AG09319 (cell line): ENCODE results near the gene ANP32A.

DNA sequence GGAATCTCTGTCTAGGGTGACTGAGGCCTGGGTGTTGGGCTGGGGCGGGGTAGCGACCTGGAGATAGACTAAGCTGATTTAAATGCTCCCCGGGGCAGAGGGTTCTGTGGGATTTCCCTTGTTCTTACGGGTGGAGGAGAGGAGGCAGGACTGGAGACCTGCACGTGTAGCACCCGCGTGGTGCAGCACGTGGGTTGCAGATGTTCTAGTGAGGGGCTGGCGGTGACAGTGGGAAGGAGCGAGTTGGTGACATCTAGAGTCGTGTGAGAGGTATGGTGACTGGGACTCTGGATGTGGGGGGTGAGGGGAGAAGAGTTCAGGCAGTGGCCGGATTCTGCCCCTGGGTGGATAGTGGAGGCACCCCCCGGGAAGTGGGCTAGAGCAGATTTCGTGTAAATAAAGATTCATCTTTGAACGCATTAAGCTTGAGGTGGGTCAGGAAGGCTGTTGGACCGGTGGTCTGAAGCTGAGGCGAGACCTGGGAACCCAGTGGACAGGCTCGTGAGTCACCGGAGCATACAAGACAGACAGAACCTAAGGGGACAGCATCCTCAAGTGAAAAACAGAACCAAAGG, 498 bp upstream of the CLN6 start:
- RRBS: 35% methylated on average over 6 of the region's 19 CpGs

- RRBS: no CpG with 5 or more reads among the region's 1 CpG
Observed at GRCh38 chr15:68257466-68257621, 20.2 kb upstream of the FEM1B start.

DNA sequence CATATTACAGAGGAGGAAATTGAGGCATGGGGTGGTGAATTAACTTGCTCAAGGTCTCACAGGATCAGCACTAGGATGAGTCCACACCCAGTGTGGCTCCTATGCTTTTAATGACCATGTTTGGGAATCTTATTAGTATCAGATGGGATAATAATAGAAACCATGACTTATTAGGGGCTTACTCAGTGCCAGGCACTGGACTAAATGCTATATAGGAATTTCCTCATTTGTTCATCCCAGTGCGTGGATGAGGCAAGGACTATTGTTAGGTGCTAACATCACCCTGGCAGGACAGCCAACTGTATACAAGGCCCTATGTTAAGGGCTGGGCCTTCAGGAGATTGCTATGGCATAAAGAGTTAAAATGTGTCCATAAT, 4.8 kb upstream of the FEM1B start:
- RRBS: no CpG with 5 or more reads among the region's 1 CpG

DNA sequence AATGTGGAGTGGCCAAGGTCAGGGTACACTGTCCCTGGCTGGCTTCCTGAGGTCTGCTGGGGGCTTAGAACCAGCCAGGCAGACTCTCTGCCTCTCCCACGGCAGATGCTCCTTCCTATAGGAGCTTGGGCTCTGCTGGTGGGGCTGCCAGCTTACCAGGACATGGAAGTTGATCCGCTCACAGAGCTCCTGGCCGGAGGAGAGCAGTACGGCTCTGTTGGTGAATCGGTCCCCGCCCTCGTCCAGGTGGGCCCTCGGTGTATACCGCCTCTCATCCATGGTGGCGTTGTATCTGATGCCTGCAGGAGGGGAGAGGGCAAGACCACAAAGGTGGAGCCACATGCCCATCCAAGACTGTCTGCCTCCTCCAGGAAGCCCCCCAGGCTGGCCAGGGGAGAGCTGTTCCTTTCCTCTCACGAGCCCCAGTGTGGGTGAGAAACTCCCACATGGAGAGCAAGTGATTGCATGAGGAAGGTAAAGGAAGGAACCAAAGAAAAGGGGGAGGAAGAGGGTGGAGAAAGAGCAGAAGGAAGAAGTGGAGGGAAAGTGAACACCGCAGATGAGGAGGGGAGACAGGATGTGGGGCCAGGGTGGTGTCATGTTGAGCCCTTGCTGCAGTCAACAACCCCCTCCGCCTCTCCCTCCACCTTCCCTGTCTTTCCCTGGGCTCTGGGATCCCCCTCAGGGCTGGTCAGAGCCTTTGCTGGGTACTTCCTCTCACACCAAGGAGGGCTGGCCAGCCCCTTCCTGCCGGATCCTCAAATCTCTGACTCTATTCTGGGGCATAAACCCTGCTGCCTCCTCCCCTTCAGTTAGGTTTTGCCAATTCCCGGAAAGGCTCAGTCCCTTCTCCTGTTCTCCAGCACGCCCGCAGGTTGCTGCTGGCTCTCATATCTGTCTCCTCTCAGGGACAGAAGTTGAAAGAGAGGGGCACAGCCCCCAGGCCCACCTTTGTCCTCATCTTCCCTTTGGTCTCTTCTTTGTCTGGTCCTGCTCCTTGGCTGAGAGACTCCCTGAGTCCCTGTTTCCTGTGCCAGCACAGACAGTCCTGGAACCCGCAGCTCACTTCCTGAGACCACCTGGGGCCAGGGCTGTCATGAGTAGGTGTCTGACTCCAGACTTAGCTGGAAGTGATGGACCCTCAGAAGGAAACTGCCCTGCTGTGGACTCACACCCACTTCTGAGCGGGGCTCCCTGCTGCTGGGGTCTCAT, 49.4 kb downstream of the FEM1B start:
- RRBS: 84% methylated on average over 2 of the region's 19 CpGs

DNA sequence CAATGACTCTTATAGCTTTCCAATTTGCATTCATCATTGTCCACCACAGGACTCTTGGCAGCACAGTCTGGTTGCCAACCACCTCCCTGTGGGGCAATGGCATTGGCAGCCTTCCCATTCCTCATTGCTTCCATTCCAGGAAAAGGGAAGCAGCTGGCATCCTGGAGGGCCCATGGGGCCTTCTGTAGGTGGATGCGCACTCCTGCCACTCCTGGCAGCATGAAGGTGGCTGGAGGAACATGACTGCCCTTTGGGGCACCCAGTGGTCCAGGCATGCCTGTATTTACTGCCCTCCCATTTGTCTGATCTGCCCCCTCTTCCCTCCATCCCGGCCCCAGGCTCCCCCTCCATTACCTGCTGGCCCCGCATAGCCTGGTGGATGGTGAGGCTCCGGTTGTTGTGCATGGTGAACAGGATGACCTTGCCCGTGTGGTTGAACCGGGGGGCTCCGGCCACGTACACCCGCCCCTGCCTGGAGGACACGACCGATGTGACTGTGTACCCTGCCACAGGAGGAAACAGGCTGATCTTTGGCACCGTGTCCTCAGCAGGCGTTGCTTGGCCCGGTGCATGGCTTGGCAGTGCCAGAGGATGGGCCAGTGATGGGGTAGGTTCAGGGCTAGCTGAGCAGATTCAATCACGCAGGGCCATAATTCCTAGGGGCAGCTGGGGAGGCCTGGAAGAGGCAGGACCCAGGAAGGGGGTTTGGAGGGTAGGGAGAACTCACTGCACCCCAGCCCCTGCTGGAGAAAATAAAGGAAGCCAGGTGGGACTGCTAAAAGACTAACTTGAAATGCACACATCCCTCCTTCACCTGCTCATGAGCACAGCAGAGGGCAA, 58.0 kb downstream of the FEM1B start:
- RRBS: 85% methylated on average over 3 of the region's 15 CpGs

- RRBS: no CpG with 5 or more reads among the region's 14 CpGs
Observed at GRCh38 chr15:68352275-68352954, 74.9 kb downstream of the FEM1B start.

GRCh38 chr15:68479315-68479817, 47.4 kb upstream of the ITGA11 start:
- RRBS: no CpG with 5 or more reads among the region's 14 CpGs

GRCh38 chr15:68484796-68485536, 53.0 kb upstream of the ITGA11 start:
- RRBS: 9% methylated on average over 5 of the region's 14 CpGs

DNA sequence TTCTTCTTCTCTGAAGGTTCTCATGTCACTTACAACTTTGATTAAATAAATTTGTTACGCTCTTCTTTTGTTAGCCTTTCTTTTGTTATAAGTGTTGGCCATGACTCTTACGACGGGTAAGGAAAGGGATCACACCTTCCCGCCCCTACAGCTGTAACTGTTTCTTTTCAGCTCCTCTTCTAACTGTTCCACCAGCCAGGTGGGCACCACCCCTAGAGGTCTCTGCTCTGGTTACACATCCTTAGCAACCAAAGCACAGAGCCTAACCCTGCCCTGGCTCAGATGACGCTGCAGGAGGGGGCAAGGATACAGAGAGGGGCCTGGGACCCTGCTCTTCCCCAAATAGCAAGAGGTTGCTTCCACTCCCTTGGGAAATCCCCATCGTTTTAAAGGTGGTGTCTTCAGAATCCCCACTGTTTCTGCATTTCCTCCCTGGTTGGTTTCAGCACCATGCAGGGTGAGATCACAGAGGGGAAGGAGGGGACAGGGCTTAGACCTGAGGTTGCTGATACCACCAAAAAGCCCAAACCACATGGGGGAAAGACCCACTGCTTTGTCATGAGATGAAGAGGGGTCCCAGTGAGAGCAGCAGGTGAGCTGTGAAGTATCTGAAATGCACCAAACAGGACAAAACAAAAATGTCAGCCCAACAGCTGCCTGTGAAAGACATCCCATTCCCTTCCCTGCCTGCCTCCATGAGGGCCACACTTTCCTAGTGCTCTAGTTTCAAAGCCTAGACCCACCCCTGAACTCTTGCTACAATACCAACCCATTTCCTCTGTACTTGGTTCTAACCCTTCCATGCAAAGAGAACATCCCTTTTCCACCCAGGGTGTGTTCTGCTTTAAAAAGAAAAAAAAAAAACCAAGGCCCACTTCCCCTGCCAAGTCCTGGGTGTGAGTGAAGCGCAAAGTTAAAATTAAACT, 29.2 kb downstream of the ANP32A start:
- RRBS: no CpG with 5 or more reads among the region's 7 CpGs

DNA sequence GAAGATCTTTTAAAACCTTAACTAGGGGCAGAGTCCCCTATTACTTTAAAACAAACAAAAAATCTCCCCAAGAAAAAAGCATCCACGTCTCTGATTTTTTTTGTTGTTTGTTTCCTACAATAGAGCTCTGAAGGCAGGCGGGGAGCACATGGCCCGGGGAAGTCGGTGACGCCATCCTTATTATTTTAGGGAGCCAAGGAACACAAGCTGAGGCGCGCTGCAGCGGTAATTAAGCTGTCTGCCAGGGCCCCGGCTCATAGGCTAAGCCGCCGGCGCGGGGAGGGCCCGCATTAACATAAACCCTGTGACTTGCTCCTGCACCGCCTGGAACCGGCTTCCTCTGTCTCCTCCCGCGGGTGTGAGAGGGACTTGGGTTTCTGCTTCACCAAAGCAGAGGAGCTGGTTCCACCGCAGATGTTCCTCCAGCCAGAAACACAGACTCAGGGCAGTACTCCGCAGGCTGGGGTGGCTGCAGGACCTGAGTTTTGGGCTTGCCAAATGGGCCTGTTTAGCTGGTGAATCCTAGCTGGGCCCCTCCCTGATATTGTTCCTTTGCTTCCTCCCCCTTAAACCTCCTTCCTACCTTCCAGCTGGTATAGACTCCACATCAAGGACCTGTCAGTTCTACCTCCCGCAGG, 25.4 kb downstream of the ANP32A start:
- RRBS: 1% methylated on average over 11 of the region's 21 CpGs

DNA sequence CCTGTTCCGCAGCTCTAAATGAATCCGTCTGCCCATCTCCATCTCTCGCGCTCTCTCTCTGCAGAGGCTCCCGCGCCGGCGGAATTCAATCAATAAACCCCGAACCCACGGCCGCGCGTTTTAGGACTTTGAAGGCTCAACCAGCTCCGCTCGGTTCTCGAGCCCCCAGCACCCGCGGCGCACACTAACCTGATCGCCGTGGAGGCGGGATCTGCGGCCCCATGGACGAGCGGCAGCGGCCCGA, at the start of gene ANP32A:
Gene ANP32A (minus strand): TSS at position 186 of the 244 bp plus-strand sequence.
- RRBS: no CpG with 5 or more reads among the region's 27 CpGs

DNA sequence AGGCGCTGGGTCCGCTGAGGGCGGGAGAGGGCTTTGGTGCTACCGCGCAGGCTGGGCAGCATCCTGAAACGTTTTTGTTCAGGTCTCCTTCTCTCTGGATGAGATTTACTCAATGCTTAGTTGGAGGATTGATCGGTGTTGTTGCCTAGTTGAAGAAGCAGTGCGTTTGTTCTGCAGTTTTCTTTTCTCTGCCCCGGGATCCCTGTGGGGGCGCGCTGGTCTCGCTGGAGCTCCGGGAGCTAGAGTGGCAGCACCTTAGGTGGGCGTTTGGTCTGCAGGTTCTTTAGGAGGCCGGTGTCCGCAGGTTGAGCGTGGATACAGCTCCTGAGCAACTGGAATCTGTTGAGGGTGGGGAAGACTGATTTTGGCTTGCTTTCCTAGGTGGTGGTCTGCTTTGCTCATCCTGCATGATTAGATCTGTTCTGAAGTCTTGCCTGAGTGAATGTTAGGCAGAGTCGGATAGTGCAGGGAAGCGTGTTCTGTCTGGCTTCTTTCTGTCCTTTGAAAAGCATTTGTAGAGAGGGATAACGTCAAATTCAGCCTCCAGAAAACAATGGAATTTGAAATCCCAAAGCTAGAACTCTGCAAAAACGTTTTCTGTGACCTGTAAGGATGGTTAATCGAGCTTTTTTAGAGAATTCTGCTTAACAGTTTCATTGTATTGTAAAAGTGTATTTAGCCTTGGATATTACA, 1.3 kb downstream of the GLCE start:
- RRBS: 1% methylated on average over 6 of the region's 22 CpGs

- RRBS: no CpG with 5 or more reads among the region's 6 CpGs
Observed at GRCh38 chr15:69304028-69304721, 5.5 kb downstream of the PAQR5 start.

DNA sequence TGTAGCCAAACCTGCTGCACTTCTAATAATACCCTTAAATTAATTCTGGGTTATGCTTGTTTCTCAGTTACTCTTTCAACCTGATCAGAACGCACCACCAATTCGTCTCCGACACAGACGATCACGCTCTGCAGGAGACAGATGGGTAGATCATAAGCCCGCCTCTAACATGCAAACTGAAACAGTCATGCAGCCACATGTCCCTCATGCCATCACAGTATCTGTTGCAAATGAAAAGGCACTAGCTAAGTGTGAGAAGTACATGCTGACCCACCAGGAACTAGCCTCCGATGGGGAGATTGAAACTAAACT, 7.9 kb upstream of the RPLP1 start:
- RRBS: no CpG with 5 or more reads among the region's 7 CpGs

GRCh38 chr15:69467589-69468150, 15.1 kb downstream of the RPLP1 start:
- RRBS: no CpG with 5 or more reads among the region's 13 CpGs

GRCh38 chr15:69524793-69525201, 72.2 kb downstream of the RPLP1 start:
- RRBS: no CpG with 5 or more reads among the region's 7 CpGs

DNA sequence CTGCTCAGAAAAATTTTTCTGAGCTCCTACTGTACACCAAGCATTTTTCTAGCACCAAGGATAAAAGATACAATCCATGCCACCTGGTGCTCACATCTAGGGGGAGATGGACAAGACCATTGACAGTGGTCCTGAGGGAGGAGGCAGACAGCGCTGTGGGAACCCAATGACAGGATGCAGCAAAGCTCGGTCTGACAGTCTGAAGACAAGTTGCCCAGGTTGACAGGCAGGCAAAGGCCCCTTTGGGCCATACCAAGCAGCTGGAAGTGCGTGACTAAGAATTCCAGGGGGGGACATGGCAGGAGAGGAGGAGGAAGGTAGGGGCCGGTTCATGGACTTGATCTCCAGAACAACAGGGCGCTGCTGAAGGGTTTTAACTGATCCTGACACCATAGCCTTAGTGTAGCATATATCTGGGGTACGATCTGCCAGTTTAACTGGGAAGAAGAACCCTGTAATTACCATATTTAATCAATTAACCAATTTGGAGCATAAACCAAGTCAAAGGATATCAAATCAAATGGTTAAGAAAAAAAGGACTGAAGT, 83.4 kb downstream of the RPLP1 start:
- RRBS: no CpG with 5 or more reads among the region's 6 CpGs

DNA sequence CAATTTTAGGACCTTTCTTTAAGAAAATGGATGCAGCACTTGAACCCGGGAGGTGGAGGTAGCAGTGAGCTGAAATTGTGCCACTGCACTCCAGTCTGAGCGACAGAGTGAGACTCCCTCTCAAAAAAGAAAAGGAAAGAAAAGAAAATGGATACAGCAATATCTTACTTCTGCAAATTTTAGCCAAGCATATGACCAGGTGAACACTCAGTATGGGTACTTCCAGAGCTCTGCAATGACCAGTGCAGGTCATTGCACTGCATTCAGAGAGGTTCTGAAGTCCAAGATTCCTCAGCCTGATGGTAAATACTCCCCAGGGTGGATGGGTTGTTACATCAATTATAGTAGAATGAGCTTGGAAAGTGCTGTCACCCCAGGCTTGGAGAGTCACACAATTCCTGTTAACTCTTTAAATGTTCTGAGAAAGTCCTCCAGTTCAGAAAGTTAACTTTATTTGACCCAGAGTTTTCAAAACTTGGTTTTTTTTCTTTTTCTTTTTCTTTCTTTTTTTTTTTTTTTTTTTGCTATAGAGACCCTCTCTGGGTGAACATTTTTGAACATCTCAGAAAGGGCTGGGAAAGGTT, 103.7 kb downstream of the RPLP1 start:
- RRBS: no CpG with 5 or more reads among the region's 2 CpGs

GRCh38 chr15:69561556-69562535, 109.2 kb downstream of the RPLP1 start:
- RRBS: no CpG with 5 or more reads among the region's 19 CpGs

- RRBS: no CpG with 5 or more reads among the region's 4 CpGs
Observed at GRCh38 chr15:69679527-69679861, 226.9 kb downstream of the RPLP1 start.